Colic lymph node (tissue), 1 donor: ENCODE measurements around a stretch of chr14.

DNA sequence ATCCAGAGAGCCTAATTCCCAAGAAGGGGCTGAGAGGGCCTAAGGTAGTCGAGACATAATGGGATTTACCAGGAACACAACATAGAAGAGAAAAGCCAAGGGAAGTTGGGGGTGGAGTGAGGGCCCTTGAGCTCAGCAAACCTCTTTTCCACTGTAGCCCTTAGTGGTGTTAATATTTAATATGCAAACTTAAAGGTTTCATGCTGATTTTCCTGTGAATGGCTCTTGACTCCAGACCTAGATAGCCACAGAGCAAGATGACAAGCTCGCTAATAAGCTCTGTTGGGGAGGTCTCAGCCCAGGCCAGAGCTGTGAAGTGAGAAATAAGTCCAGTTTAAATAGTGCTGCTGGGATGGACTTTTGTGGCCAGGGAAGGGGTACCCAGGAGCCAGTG is 1.3 kb upstream of the TCL1A start:
- PRO-cap: bidirectional peak, plus-strand start at position 206 of the sequence, minus-strand start at position 150 of the sequence

GRCh38 chr14:95725792-95726480 is 12.0 kb upstream of the TCL1A start:
- PRO-cap: bidirectional peak, plus-strand start at chr14:95726241, minus-strand start at chr14:95726088

- PRO-cap: no peak
Observed at GRCh38 chr14:95948419-95949109, 90.6 kb upstream of the C14orf132 start.

GRCh38 chr14:96090120-96090928 is 51.2 kb downstream of the C14orf132 start:
- PRO-cap: no peak

- PRO-cap: no peak
Observed at GRCh38 chr14:96097844-96098094, 58.6 kb downstream of the C14orf132 start.

GRCh38 chr14:96195621-96196136 is 9.0 kb upstream of the BDKRB2 start:
- PRO-cap: no peak

DNA sequence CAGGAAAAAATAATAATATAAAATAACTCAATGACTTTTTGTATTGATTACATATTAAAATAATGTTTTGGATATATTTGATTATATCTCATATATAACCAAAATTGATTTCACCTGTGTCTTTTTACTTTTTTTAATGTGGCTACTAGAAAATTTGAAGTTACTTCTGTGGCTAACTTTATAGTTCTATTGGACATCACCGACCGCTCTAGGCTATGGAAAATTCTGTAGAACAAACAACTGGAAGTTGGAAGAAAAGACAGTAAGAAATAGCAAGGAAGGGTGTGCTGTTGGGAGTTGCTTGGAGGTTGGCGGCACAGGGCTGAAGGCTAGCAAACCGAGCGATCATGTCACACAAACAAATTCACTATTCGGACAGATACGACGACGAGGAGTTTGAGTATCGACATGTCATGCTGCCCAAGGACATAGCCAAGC is 18.1 kb downstream of the BDKRB2 start:
- PRO-cap: no peak

DNA sequence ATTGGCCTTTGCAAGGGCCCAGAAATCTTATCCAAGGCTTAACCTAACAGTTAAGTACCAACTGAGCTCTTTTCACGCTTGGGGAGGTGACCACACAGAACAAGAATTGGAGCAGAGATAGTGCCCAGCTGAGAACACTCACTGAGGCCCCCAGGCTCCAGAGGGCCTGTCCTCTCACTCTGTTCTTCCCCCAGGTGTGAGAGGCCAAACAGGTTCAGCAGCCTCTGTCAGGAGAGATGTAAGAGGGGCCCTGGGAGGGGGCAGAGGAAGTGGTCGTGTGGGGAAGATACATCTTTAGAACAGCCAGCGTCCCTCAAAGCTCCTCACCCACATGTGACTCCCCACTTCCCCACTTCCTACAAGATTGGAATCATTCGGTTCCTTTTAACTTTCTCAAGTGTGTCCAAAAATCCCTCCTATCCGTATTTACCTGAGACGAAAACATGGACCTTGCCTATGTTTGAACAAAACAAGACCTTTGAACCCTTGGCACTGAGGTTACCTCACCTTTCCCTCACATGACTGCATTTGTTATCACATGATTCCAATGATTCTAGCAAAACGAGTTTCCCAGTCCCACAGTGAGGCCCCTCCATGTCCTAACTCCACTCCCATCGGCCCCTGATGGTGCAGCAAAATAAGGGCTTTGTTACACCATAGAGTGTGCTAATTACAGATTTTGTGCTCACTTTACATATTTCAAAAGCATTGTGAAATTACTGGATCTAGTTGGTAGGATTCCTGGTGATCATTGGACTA is 40.1 kb upstream of the PAPOLA start:
- PRO-cap: no peak

DNA sequence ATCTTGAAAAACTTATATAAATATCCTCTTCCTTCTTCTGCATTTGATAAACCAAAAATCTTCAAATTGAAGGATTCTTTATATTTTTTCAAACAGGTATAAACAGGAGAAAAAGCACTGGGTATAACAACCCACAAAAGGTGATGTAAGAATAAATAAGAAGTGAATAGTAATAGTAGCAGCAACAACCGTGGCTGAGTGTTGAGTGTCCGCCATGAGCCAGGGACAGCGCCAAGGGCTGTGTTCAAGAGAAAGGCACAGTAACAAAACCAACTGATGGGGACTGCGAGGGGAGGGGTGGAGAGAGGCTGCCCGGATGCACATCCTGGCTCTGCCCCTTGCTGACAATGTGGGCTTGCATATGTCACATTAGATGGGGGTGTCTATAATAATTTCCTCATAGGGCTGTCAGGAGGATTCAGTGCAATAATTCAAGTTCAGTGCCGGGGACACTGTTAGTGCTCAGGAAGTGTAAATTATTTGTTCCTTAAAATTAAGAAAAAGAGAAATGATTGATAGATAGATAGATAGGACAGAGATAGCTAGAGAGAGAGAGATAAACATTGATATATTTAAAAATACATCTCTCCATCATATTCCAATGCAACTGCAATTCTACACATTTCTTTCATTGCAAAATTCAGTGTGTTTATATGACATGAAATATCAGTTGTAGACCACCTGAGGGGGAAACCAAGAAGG is 912.4 kb downstream of the VRK1 start:
- PRO-cap: bidirectional peak, plus-strand start at position 426 of the sequence, minus-strand start at position 271 of the sequence

DNA sequence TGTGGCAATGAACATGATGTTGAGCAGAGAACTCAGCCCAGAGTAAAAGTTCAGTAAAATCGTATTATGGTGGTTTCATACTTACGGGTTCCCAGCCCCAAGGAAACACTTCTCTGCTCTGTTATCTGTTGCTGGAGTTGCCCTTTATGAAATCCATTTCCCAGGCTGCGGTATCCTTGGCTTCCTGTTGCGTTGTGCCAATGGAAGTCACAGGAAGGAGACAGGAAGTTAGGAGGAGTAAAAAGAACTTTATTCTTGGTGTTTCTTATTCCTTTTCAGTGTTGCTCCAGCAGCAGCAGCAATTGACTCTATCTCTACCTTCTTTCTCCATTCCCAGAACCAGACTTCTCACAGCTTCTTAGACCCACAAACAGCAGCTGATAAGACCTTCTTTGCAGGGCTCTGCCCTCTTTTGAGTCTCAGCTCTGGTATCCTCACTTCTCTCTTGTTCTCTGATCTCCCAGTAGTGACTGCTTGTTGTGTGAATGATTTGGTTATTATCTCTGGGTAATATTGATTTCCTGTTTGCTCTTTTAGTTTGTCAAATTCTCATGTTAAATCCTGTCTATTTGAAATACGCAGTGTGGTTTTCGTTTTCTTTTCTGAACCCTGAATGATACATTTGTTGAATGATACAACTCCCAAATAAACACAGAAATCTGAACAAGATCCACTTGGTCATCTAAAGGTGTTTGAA is 965.4 kb downstream of the VRK1 start:
- PRO-cap: no peak

DNA sequence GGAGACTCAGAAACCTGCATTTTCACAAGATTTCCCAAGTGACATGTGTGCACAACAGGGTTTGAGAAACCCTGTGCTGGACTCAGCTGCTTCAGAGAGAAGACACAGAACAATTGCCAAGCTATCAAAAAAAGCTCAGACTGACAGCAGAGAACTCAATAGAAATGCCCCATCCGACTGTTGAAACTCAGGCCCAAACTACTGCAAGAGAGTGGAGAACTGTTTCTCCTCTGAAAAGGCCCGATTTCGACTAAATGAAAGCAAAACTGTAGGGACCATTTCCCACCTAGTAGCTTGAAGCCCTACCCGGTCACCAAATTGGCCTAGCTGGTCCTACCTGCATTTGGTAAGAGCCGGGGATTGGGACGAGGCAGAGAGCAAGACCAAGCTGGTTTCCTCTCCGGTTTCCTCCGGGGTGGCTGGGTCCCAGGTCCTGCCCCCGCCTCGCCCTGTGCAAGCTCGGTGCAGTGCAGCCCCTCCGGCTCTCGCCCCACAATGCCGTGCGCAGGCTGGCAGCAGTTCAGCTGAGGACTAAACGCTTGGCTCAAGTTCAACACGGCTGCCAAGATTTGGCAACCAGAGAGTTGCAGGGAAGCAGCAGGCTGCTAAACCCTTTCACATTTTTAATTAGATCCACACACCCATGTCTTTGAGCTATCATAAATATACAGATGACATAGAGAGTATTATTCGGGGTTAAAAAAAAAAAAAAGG is 1180.6 kb downstream of the VRK1 start:
- PRO-cap: bidirectional peak, plus-strand start at position 556 of the sequence, minus-strand start at position 451 of the sequence; bidirectional peak, plus-strand start outside the sequence, minus-strand start at position 629 of the sequence

- PRO-cap: no peak
Observed at GRCh38 chr14:98209949-98210891, 1061.8 kb downstream of the BCL11B start.

DNA sequence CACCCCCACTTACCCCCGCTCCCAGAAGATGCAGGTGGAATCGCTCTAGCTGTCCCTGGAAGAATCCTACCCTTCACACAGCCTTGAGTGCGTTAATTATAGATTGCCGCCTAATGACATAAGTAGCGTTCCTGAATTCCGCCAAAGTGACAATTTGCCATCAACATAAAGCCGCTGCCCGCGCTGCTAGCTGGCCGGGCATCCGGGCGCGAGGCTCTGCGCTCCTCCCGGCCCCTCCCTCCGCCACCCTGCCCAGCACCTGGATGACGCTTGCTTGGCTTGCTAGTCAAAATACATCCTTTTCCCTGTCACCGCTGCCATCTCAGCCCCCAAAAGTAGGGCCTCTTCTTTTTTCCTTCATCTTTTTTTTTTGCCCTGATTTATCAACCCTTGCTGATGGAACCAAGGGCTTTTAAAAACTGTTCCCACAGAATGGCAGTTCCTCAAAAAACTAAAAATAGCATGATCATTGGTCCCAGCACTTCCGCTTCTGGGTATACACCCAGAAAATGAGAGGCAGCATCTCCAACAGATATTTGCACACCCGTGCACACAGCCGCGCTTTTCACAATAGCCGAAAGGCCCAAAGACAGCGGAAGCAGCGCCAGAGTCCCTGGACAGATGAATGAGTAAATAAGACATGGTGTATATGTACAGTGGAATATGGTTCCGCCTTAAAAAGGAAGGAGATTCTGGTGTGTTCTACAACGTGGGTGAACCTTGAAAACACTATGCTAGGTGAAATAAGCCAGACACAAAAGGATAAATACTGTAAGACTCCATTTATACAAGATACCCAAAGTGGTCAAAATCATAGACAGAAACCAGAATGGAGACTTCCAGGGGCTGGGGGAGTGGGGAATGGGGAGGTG is 235.2 kb downstream of the BCL11B start:
- PRO-cap: no peak

DNA sequence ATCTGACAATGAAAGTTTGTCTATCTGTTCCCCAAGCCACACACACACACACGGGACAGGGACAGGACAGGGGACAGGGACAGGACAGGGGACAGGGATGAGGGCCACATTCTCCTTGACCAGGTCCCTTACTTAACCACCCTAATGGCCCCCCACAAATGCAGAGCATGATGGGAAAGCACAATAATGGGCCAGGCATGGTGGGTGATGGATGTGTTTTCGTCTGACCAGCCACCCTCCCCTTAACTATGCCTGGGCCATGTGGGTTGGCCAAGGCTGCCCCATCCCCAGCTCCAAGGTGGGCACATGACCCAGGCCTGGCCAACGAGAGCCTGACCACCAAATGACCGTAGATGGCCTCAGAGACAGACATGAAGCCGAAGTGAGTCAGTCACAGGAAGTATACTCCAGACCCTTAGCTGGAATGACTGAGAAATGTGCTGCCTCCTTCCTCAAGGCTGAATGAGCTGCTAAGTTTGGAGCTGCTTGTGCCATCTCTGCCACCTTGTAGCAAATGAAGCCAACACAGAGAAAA is 233.7 kb downstream of the BCL11B start:
- PRO-cap: no peak

DNA sequence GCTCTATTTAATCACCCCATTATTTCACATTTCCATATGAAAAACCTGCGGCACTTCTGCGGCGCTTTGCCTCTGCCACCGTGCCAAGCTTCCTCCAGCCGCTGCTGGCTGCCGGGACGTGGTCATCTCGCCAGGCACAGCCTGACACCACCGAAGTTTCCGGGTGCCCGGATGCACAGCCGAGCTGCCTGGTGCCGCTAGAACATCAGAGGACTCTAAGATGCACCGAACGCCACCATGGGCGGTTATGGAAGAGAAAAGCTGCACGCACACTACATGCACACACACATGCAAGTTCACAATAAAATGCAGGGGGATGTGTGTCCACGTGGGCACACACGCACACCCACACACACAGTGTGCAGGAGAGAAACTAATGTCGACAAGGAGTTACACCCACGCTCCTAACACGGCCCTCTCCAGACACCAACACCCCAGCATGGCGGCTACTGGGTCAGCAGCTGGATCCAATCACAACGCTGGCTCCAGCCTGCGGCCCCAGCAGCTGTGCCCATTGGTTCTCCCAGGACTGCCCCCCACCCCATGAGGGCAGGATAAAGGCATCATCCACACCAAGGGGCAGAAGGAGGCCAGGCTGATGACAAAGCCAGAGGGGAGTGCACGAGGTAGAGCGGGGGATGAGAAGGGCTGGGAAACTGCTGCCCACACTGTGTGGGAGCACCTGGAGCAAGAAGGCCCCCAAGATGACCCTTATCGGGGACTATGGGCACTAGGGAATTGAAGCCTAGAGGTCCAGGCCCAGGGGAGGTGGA is 82.7 kb downstream of the BCL11B start:
- PRO-cap: bidirectional peak, plus-strand start at position 218 of the sequence, minus-strand start at position 217 of the sequence

GRCh38 chr14:99246654-99247195 is 25.3 kb downstream of the BCL11B start:
- PRO-cap: bidirectional peak, plus-strand start at chr14:99246908, minus-strand start at chr14:99246860; unidirectional peak, minus-strand start at chr14:99247043; bidirectional peak, plus-strand start at chr14:99247076, minus-strand start at chr14:99247043

- PRO-cap: no peak
Observed at GRCh38 chr14:99263484-99264297, 8.3 kb downstream of the BCL11B start.

DNA sequence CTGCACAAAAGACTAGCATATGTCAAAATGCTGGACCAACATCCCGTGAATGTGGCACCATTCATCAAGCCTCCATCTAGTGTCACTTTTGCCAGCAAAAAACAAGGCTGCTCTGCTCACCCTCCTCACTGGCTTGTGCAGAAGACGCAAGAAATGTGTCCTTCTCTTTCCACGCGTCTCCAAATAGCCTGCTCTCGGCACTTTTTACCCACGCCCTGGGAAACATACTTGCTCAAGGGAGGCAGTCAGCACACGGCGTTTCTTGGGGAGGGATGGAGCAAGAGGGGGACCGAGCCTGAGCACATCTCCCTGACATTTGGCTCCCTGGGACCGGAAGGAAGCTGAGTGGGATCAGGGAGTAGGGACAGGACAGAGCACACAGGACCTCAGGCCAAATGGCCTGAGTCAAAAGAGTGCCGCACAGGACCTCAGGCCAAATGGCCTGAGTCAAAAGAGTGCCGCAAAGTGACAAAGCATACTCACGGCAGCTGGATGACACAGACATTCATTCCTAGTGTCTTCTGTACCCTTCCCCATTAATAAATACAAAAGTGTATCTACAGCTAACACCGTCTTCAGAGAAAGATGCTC is 7.2 kb downstream of the BCL11B start:
- PRO-cap: bidirectional peak, plus-strand start at position 227 of the sequence, minus-strand start at position 135 of the sequence

- PRO-cap: no peak
Observed at GRCh38 chr14:99509841-99510984, 29.0 kb downstream of the CCNK start.

GRCh38 chr14:99514950-99515492 is 33.8 kb downstream of the CCNK start:
- PRO-cap: no peak